ENCODE data around the genes ATR and ZIC1.

GRCh38 chr3:142139838-142140394 is 9.4 kb downstream of the TFDP2 start:
- RRBS, result no CpG with 5 or more reads among the region's 7 CpGs

DNA sequence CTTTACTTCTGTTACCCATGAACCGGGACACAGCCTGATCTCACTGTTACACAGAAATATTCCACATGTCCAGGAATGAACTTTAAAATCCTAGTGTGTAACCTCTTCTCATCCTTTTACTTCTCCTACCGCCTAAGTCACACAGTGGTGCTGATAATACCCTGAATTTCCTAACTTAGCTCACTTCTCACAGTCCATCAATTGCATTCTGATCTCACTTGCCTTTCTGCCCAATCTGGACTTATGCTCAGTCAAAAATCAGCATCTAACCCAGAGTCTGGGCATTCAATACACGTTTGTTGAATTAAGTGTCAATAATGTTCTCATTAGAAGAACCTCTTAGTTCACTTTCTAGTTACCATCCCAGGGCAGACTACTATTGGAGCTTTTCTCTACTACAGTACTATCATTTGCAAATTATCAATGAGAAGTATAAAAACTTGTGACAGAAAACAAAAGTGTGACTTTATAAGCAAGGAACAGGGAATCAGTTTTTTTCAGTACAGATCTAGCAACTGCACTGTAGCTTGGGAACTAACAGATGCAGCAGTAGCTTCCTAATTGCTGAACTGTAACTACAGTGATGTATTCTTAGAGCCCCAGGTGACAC is 17.0 kb downstream of the XRN1 start:
- RRBS, result no CpG with 5 or more reads among the region's 3 CpGs

GRCh38 chr3:142577905-142579141 is at the start of gene ATR:
ATR (minus strand) TSS chr3:142578733.
- RRBS, result 2% methylated on average over 21 of the region's 71 CpGs

DNA sequence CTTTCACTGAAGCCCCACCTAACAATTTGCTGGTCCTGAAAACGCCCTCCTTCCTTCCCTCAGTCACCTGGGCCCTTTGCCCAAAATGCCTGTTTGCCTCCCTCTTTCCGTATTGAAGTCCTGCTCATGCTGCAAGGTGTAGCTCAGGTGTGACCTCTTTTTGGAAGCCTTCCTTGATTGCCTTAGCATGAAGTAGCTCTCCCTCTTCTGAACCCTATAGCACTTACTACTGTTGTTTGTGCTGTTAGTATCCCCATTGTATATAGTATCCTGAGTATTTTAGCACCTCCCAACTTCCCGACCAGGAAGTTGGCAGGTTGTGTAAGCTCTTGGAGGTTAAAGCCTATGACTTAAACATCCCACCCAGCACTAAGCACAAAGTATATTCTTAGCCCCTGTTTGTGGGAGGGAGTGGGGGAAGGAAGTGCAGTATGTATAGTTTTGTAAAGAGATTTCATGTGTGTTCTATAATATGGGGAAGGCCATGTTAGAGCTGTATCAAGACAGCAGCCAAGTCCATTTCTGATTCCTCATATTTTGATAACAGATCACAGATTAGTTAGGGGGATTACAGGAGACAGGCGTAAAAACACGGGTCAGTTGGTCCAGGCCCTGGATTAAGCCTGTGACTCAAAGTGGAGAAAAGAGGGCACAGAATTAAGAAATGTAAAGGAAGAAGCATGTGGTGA is 1.9 kb downstream of the PLS1 start:
- RRBS, result no CpG with 5 or more reads among the region's 5 CpGs

GRCh38 chr3:142622357-142622634 is 26.1 kb downstream of the PLS1 start:
- RRBS, result no CpG with 5 or more reads among the region's 1 CpG

DNA sequence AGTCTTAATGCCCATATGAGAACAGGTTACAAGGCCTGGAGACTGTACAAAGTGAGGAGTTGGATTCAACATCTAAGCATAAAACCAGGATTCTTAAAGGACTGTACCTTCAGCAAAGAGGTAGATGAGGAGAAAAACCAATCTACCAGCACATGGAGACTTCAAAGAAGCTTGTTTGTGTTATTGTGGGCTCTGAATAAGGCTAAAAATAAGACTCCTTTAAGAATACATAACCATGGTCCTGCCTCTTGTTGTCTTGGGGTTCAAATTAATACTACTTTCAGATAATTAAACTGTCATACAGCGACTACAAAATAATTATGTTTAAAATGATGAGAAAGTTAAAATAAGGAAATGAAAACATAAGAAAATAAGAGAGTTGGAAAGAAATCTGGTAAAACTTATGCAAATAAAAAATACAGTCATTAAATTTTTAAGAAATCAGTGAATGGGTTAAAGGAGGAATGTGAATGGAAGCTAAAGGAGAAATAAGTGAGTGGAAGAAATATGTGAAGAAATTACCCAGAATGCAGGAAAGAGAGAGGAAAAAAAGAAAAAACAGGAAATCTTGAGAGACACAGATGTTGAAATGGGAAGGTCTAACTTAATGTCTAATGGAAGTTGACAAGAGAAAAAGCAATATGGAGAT is 10.2 kb downstream of the TRPC1 start:
- RRBS, result no CpG with 5 or more reads among the region's 1 CpG

DNA sequence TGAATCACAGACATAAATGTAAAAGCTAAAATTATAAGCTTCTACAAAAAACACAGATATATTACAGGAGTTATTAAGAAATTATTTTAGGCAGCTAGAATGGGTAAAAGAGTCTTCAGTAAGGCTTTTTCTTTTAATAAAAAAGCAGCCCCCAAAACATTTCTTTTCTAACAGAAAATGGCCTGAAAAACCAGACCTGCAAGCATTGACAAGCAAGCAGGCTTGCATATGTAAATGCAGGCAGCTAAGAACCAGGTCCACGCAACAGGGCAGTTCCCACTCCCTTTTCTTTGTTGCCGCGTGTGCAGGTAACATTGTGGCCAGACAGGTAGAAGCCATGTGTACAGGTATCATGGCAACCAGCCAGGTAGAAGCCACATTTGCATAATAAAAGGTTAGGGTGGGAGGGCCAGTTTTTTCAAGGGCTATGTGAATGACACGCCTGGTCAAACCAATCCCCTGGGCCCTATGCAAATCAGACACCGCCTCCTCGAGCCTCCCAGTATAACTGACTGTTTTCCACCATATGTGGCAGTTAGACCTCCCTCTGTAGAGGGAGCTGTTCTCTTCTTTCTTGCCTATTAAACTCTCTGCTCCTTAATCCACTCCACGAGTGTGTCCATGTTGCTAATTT is 22.1 kb downstream of the PCOLCE2 start:
- RRBS, result no CpG with 5 or more reads among the region's 7 CpGs

GRCh38 chr3:143042747-143043508 is 41.6 kb downstream of the U2SURP start:
- RRBS, result no CpG with 5 or more reads among the region's 5 CpGs

DNA sequence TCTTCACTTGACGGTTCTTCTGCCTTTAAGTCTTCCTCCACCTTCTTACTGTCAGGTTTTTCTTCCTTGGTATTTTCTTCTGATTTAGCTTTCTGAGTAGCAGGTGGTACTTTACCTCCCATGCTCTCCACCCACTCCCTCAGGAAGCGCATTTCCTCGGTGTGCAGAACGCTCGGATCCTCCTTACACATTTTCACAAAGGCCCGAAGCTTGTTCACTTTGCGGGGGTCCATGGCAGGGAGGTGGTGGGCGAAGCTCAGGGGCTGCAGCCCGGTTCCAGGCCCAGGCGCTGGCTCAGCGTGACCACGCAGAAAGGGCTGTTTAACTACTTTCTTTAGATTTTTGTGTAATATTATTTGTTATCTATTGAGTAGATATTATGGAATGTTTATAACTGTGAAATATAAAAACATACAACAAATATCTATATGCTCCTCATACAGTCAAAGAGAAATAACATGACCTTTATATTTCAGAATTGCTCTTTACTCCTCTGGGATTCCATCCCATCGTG is 330.2 kb downstream of the SLC9A9 start:
- RRBS, result no CpG with 5 or more reads among the region's 13 CpGs

- RRBS, result no CpG with 5 or more reads among the region's 1 CpG
Measured at GRCh38 chr3:143600767-143601296, 247.4 kb downstream of the SLC9A9 start.

- RRBS, result no CpG with 5 or more reads among the region's 14 CpGs
Measured at GRCh38 chr3:143847622-143848125, 594 bp downstream of the SLC9A9 start.

- RRBS, result 2% methylated on average over 4 of the region's 35 CpGs
Measured at GRCh38 chr3:143973015-143973513, 1.4 kb downstream of the DIPK2A start.

DNA sequence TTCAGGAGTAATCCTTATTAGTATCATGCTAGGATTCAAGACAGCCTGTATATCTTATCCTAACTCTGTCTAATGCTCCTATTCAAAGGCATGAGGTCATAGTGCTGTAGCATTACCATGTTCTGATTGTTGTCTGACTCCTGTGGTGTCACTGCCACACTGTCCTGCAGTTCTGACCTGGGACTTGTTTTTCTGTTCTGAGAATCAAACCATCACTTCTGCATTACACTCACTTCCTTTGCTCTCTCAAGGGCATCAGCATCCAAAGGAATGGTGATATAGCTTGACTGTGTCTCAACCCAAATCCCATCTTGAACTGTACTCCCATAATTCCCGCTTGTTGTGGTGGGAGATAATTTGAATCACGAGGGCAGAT is 146.6 kb downstream of the DIPK2A start:
- RRBS, result no CpG with 5 or more reads among the region's 2 CpGs

DNA sequence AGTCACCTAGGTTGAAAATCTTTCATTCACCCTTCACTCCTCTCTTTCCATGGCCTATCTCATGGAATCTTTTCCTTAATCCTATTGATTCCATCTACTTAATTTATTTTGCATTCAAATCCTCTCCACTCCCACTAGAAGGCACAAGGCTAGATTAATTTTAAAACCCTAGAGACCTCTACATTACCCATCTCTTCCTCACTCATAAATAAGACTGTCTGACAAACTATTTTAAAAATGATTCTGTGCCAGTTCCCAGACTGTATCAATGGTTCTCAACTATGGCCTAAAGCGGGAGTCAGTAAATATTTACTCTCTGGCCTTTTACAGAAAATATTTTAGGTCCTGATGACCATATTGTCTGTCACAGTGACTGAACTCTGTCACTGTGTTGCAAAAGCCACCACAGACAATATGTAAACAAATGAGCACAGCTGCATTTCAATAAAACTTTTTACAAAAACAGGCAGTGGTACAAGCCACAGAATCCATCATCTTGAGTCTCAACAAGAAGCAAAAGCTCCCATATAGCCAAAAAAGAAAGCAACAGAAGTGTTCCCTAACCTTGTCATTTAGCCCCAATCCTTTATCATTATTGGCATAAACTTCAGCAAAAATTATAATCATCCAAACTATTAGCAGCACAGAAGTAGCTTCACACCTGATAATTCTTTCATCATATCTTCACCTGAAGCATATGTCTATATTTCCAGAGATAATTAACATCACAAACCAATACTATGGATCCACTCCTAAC is 45.3 kb downstream of the PLOD2 start:
- RRBS, result no CpG with 5 or more reads among the region's 1 CpG

GRCh38 chr3:146161717-146162032 is 691 bp upstream of the PLOD2 start:
- RRBS, result no CpG with 5 or more reads among the region's 14 CpGs

GRCh38 chr3:146238847-146239658 is 11.9 kb downstream of the PLSCR4 start:
- RRBS, result no CpG with 5 or more reads among the region's 1 CpG

DNA sequence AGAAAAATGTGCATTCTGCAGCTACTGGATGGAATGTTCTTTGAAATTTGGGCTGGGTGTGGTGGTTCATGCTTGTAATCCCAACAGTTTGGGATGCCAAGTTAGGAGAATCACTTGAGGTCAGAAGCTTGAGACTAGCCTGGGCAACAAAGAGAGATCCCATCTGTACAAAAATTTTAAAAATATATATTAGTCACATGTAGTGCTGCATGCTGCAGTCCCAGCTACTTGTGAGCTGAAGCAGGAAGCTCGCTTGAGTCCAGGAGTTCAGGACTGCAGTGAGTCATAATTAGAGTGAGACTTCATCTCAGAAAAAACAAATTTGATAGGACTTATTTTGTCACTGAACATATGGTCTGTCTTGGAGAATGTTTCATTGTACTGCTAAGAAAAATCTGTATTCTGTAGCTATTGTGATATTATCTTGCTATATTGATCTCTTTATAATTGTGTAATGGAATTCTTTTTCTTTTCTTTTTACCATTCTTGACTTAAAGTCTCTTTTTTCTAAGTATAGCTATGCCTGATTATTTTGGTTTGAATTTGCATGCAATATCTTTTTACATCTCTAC is 63.0 kb upstream of the PLSCR4 start:
- RRBS, result no CpG with 5 or more reads among the region's 1 CpG

- RRBS, result no CpG with 5 or more reads among the region's 6 CpGs
Measured at GRCh38 chr3:146511259-146512144, 32.9 kb downstream of the PLSCR1 start.

DNA sequence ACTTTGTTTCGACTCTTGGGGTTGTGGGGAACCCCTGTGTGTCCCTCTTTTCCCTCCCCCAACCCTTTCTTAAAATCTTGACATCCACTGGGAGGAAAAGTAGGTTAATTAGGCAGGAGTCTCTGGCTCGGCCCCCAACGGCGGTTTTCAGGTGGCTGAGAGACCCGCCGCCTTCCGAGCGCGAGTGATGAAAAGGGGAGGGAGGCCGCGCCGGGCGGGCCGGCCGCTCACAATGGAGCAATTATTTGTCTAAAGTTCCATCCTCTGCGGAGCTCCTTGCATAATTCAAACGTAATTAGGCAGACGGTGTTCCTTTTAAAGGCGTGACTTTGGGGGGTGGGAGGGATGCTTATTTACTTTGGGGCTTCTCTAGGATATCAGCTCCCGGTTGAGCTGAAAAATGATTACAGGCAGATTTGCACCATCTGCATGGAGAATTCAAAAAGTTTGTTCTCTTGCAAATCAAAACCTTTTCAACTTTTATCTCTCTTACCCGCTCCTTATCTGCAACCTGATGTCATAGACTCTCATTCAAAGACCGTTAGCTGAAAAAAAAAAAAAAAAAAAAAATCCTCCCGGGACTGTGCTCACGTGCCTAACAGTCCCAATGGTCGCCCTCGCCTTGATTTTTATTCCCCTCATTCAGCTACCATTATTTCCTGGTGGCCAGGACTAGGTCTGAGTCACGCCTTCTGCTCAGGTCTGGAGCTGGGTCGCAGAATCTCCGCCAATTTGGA is 51.5 kb downstream of the ZIC4 start:
- RRBS, result no CpG with 5 or more reads among the region's 29 CpGs

DNA sequence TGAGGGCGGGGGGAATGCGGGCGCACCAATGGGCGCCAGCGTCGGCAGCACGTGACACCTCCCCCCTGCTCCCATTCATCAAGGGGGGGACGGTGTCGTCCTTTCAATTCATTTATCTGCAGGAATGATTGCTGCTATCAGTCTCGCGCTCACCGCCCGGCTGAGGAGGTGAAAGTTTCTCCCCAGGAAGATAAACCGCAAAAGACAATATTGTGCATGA is at the start of gene ZIC1:
Gene ZIC1 (plus strand): TSS at position 106 of the 220 bp plus-strand sequence.
- RRBS, result no CpG with 5 or more reads among the region's 14 CpGs